Endometrial microvascular endothelial cells (primary cell): ENCODE results near the genes GLRA3 and SPATA4.

DNA sequence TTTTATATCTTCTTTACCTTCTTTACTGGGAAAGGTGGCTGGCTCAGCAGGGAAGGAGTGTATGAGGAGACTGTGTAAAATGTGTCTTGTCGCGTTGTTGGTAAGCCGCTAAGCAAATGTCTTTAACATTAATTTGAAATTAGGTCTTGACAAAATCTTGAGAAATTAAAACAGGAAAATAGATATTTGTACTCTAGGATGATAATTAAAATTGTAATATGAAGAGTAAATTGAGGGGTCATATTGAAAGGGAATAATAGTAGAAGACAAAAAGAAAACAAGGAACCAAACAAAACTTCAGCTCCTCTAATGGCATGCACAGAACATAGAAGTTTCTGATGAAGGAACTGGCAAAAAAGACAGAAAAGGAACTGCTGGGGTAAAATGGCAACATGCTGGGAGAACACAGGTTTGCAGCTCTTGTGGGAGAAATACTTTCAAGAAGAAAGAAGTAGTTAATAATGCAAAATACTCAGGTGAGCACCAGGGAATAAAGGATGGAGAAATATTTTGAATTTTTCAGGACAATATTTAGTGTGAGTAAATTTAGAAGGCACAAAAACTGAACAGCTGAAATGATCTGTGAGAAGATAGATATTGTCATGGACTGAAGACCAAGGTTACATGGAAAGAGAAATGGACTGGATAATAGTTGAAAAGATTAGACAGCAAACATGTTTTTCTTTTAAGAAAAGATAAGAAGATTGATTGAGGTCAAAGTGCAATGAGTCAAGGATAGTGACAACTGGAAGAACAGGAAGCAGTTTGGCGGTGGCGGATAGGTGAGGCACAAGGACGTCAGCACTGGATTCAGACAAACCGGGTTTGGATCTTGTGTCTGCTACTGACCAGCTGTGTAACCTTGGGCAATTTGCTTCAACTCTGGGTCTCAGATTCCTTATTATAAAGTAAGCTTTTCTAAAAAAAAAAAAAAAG lies 1.7 kb upstream of the HPGD start:
- RAMPAGE, long total RNA: no peak

GRCh38 chr4:174828817-174829850 lies at the start of gene GLRA3:
Gene GLRA3 (minus strand): TSS chr4:174829247.
- RAMPAGE, long total RNA: no peak

GRCh38 chr4:175412137-175412666 lies 399.9 kb downstream of the GPM6A start:
- RAMPAGE, long total RNA: no peak

DNA sequence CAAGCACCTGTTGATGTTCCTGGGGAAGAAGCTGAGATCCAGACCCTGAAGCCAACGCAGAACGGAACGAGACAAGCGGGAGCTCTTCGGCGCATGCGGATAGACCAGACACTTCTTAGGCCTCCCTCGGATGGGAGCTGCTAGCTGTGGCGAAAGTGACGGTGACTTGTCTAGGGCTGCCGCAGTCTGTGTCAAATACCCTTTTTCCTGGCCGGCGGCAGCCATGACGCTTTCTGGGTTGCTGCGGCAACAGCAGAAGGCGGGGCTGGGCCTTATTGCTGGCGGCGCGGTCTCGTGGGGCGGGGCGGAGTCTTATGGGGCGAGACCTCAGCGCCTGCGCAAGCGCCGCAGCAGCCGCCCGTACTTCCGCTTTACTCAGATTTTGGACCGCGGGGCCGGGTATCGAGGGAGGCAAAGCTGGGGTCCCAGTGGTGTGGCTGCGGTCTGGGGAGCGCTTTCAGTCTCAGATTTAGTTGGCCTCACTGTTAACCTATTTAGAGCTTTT lies at the start of gene SPATA4:
TSS of gene SPATA4 (minus strand) at position 248 of the 505 bp plus-strand sequence.
- RAMPAGE, long total RNA: no peak

DNA sequence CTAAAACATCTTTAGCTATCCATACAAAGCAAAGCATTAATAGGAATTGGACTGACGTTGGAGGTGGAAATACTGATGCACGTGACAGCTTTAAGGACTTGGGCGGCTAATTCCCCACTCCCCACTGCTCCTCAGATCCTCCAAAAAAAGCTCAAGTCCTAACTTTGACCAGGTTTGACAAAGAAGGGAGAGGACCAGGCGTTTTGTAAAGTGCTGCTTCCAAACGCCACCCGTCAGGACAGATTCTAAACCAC lies 490 bp upstream of the SPCS3 start:
- RAMPAGE, long total RNA: no peak

DNA sequence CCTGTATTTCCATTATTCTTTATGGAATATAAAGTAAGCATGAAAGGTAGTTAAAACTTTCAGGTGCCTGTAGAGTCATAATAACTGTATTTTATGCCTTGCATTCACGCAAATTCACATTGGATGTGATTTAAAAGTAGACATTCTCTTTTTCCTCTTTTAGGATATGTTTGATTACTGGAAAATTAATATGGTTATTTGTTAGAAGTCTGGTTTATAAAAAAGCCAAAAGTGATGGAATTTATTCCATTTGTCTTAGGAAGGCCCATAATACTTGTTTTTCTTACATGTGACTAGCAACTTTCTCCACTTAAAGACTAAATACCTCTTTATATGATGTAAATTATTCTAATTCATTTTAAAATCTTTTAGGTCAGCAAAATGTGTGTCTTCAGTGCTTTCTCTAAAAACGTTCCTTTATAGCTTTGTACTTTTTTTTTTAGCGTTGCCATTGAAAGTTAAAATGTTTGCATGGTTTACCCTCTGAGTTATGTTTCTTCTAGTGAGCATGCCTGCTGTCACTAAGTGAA lies 8.9 kb downstream of the SPCS3 start:
- RAMPAGE, long total RNA: no peak

DNA sequence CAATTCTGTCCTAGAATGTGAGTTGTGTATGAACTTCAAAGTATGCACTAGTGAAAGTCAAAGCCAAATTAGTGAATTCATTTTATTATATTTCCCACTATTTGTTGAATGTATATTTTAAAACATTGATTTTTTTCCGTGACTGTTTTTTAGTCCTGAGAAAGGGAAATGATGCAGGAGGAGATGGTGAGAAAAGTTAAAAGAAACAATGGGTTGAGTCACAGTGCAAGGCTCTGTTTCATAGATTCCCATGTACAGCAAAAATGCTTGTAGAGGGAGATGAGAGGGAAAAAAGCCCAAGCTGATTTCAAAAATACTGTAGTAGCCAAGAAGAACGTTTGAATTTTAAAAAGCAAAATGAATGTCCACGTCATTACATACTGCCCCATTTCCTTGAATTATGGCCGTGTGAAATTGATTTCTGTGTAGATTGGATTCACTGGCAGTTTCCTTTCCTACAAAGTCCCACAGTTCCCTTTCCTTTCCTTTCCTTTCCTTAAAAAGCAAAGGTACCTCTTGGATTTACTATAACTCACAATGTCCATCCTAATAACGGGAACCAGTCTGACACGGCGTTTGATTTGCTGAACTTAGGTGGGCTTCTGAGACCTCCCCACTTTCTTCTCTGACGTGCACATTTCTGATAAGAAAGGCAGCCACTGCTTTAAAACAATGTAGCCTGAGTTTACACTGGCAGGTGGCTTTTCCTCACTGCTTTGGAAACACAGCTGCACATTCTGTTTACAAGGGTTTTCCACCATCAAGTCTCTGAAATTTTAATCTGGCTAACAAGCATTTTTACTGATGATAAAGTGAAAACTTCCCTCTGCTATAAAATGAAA lies 63.7 kb downstream of the SPCS3 start:
- RAMPAGE, long total RNA: no peak

GRCh38 chr4:176782162-176782678 lies 10.5 kb downstream of the VEGFC start:
- RAMPAGE, long total RNA: no peak

DNA sequence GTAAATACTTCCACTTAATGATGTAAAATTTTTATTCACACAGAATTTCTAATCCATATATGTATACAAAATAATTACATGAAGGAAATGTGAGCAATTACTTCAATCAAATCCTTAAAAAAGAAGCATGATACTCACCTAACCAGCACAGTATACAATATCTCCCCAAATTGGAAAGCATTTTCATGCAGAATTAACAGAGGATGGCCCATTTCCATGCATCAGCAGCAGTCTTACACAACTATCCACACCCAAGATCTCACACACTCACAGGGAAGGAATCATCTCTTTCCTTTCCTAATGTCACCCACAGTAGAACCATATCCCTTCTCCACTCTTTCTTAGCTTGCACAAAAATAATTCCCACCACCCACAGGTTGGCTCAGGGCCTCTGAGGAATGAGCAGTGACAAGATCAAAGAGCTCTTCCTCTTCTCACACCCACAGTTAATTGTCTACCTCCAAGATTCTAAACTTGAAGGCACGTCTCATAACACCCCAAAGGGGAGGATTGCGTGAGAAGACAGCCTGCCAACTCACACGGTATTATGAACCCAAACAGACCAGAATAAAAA lies 217.6 kb upstream of the VEGFC start:
- RAMPAGE, long total RNA: no peak

DNA sequence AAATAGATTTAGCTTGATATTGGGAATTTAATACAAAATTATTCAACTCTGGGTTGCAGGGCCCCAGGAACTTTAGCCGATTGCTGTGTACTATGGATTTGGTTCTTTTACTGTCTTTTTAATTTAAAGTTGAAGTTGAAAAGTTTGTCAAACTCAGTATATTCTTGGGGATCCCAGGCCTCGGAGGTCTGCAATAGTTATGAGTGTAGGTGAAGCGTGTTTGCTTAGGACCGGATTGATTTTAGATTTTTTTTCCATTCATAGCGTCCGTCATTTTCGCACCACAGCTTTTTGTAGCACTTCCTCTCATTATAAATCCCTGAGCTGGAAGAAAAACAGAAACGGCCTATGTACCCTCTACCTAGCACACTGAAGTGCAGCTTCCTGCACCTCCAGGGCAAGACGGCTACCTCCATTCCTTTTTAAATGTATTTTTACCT lies 433 bp upstream of the AGA start:
- RAMPAGE, long total RNA: no peak

- RAMPAGE, long total RNA: no peak
Observed at GRCh38 chr4:177533374-177533756, 91.1 kb upstream of the AGA start.

- RAMPAGE, long total RNA: no peak
Observed at GRCh38 chr4:177606304-177606749, 164.1 kb upstream of the AGA start.

- RAMPAGE, long total RNA: no peak
Observed at GRCh38 chr4:178037852-178038198, 595.6 kb upstream of the AGA start.

GRCh38 chr4:181475611-181476134 lies 767.5 kb upstream of the TENM3 start:
- RAMPAGE, long total RNA: no peak

- RAMPAGE, long total RNA: no peak
Observed at GRCh38 chr4:182240134-182241108, 2.8 kb upstream of the TENM3 start.

GRCh38 chr4:182246458-182246946 lies 3.3 kb downstream of the TENM3 start:
- RAMPAGE, long total RNA: no peak

DNA sequence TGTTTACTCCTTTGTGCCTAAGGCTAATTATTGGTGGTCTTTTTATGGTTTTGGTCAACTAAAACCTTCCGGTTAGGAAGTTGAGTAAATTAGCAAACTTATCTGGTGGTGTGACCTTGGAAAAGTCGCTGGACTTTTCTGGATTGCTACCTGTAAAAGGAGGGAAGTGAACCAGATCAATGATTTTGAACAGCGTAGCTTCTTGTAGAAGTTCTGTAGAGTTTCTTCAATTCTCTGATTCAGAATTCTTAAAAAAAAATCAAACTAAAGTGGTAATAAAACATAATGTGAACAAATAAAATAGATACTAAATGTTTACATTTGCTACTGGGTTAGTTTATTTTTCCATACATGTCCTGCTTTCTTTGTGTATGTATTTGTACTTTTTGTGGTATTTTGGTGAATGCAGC lies 215.2 kb downstream of the TENM3 start:
- RAMPAGE, long total RNA: no peak

DNA sequence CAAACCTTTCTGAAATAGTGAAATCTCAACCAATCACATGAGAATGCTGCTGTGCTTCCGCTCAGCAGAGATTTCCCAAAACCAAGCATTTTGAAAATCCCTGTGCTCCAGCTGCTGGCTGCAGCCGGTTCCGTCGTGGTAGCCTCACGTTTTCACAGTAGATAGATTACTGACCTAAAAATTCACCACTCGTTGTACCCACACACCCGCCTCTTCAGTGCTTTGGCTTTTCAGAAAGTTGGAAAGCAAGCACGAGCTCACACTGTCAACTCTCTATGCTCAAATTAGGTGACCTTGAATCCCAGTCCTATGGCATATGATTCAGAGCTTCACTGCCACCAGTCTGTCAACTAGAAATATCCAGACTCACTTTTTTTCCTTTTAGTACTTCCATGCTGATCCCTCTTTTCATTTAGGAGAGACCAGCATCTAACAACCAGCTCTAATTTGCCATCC lies 168.9 kb downstream of the DCTD start:
- RAMPAGE, long total RNA: no peak

DNA sequence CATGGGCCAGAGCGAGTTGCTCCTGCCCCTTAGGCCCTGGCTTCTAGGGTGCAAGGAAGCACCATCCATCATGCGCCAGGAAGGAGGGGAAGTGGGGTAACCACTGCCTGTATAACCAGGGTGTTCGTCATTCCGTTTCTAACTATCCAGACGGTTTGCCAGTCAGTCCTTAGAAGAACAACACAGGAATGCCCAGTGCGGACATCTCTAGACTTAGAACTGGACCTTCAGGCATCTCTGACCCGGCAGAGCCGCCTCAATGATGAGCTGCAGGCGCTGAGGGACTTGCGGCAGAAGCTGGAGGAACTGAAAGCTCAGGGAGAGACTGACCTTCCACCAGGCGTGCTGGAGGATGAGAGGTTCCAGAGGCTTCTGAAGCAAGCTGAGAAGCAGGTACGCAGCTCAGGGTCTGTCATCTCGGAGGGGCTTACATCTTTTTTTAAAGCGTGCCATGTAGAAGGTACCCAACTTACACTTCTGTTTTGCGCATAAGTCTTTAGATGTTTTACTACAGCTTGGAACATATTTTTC lies 30.8 kb downstream of the CLDN22 start:
- RAMPAGE, long total RNA: no peak

- RAMPAGE, long total RNA: no peak
Observed at GRCh38 chr4:183409950-183410412, 34.5 kb upstream of the CDKN2AIP start.